Kidney (tissue), 2 donors: ENCODE measurements around the genes TMEM183A, MYOG, BTG2 and PRELP.

DNA sequence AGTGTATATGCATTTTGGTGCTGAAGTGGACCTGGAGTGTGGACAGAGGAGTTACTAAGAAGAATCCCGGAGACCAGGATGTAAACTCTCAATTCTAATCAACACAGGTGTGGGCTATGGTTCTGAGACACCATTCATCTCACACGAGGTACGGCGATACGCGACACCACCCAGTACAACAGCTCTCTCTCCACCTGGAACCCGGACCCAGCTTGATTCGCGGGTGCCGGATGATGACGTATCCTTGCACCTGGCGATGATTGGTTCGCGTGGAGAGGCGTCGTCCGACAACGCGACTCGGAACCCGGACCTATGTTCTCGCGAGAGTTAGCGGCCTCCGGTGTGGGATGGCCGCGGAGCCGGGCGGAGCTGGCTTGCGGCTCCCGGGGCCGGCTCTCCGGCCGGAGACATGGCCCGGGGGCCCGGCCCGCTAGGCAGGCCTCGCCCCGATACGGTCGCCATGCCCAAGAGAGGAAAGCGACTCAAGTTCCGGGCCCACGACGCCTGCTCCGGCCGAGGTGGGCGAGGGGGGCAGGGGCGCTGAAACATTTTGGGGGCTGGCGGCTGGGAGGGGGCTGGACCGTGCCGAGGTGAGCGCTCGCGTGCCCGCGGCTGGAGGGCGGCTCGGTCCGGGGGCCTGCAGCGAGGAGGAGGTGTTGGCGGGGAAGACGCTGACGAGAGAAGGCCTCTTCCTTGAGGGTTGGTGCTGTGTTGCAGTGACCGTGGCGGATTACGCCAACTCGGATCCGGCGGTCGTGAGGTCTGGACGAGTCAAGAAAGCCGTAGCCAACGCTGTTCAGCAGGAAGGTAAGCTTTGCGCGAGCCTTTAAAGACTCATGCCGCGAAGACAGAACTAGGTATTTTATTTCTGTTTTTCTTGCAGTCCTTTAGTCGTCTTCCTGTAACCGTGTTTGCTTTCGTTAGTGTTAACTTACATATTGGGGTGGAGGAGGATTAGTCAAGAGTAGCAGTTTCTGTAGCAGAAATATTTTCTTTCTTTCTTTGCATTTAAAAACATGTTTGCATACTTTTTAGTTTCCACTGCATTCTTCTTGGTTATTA, at the start of gene TMEM183A:
Gene TMEM183A, plus strand, starts transcription at position 318 of the 1,062 bp plus-strand sequence.
- PRO-cap, result bidirectional peak, plus-strand start at position 336 of the sequence, minus-strand start at position 209 of the sequence
- RRBS, result 1% methylated on average over 30 of the region's 81 CpGs

GRCh38 chr1:203038132-203038876, 12.0 kb downstream of the PPFIA4 start:
- PRO-cap, result no peak
- RRBS, result 90% methylated on average over 2 of the region's 9 CpGs

DNA sequence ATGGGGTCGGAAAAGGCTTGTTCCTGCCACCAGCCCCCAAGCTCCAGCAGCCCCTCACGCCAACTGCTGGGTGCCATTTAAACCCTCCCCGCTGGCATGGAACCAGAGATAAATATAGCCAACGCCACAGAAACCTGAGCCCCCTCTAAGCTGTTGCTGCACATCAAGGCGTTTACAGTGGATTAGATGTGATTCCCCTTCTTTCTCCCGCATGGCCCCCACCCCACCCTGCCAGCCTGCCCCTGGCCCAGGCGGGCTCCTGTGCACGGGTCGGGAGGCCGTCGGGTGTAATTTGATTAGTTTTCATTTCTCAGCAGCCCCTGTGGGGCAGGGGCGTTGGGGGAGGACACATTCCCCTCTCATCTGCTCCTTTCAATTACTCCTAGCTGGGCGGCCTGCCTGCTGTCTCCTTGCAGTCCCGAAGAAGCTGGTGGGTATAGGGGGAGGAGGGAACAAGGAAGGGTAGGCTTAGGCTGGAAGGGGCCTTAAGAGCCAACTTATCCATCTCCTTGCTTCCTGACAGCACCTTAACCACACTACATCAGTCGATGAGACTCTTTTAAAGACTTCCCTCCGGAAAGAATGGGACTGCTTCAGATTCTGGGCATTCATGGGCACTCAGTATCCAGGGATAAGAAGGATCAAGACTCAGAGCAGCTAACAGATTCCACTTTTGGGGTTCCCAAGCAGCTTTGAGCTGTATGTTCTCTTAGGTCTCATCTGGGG, at the start of gene MYOG:
Gene MYOG, minus strand, starts transcription at position 53 of the 726 bp plus-strand sequence.
- PRO-cap, result no peak
- RRBS, result no CpG with 5 or more reads among the region's 16 CpGs

- PRO-cap, result no peak
- RRBS, result no CpG with 5 or more reads among the region's 8 CpGs
These were observed 13.5 kb upstream of the CHI3L1 start for GRCh38 chr1:203199829-203200633.

GRCh38 chr1:203274712-203275509, 30.4 kb upstream of the BTG2 start:
- PRO-cap, result no peak
- RRBS, result 81% methylated on average over 3 of the region's 12 CpGs

- PRO-cap, result no peak
- RRBS, result no CpG with 5 or more reads among the region's 11 CpGs
These were observed 22.4 kb upstream of the BTG2 start for GRCh38 chr1:203282734-203283503.

- PRO-cap, result bidirectional peak, plus-strand start at chr1:203305519, minus-strand start at chr1:203305280
- RRBS, result 1% methylated on average over 29 of the region's 40 CpGs
These were observed at the start of gene BTG2 for GRCh38 chr1:203305434-203305863. BTG2 (plus strand) TSS chr1:203305519.

DNA sequence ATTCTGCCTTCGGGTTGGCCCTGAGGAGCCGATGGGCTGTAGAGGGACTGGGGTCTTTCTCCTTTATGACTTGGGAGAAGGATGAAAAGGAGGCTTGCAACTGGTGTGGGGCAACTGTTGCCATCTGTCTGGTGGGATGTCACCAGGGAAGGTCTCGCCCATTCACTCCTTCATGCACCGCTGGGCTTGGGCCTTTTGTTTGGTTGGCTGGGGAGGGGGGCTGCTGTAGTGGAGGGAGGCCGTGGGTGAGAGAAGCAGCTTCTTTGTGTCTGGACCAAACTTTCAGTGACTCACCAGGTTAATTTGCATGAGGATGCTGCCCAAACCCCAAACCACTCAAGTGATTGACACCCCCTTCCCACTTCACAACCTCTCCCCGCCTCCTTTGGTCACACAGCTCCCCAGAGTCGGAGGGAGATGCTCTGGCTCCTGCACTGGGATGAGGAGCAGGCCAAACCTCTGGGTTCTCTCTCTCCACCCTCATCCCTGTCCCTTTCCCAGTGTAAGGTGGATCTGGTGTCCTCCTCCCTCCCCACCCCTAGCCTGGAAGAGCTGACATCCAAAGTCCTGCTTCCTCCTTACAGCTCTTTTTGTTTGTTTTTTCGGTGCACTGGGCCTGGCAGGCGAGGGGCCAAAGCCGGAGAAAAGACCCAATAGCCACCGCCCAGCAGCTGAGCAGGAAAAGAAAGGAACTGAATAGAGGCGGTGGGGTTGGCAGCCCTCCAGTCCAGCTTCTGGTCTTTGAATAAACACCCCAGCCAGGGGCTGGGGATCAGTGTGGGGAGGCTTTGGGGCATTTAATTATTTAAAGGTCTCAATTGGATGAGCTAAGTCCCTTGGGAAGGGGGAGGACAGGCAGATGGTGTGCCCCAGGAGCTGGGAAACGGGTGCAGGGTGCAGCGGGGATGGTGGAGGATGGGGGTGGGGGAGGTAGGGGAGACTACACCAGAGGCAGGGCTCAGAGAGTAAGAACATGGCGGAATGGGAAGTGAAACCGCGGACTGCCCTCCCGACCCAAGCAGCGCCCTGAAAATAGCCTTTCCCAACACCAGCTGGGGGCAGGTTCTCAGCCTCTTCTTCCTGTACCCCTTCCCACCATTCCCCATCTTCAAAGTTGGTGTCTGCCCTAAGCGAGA, 20.0 kb downstream of the BTG2 start:
- PRO-cap, result no peak
- RRBS, result no CpG with 5 or more reads among the region's 20 CpGs

GRCh38 chr1:203328302-203329402, 22.3 kb downstream of the FMOD start:
- PRO-cap, result no peak
- RRBS, result no CpG with 5 or more reads among the region's 18 CpGs

DNA sequence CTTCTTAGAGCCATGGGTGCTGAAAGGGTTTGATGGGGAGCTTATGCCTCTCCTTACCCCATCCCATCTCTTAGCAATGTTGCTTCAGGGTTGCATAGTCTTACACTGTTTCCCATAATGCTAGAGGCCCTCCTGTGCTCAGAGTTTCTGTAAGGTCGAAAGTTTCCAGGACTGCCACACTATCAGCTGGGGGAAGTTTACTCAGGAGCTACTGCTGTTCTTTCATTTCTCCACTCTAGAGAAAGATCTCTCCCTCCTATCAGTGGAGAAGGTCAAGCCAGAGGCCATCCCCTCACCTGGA, 777 bp downstream of the FMOD start:
- PRO-cap, result bidirectional peak, plus-strand start at position 196 of the sequence, minus-strand start at position 70 of the sequence
- RRBS, result no CpG with 5 or more reads among the region's 1 CpG

DNA sequence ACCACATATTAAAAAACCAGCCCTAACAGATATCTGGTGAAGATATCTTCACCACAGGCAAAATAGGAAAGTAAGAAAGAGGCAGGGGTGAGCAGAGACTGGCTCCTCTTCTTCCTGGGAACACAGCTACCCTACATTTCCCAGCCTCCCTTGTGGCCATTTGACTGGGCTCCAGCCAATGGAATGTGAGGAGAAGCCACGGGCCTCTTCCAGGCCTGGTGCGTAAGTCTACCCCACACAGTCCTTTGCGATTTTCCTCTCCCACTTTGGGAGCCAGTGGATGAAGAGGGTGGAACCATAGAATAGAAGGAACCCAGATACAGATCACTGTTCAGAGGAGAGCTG, 21.8 kb upstream of the FMOD start:
- PRO-cap, result no peak
- RRBS, result no CpG with 5 or more reads among the region's 3 CpGs

- PRO-cap, result no peak
- RRBS, result no CpG with 5 or more reads among the region's 6 CpGs
These were observed 59.4 kb upstream of the FMOD start for GRCh38 chr1:203410231-203410771.

GRCh38 chr1:203475177-203475985, at the start of gene PRELP:
PRELP (plus strand) TSS chr1:203475806.
- PRO-cap, result bidirectional peak, plus-strand start at chr1:203475838, minus-strand start at chr1:203475632
- RRBS, result no CpG with 5 or more reads among the region's 8 CpGs

DNA sequence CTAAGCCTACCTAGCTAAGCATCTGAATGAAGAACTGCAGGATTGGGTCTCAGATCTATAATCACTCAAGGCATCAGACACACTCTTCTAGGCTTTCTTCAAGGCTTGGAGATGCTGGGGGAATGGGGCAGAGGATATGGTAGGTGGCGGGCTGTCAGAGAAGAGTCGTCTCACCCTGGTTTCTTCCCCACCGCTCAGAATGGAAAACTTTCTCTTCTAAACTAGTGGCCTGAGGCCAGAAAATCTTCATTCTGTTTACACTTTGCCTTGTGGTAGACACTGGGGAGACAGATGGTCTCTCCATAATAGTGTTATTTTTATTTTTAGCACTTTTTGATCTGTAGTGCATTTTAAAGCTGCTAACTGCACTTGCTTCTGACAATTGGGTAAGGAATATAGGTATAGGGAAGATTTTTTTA, 2.6 kb downstream of the PRELP start:
- PRO-cap, result no peak
- RRBS, result no CpG with 5 or more reads among the region's 3 CpGs

DNA sequence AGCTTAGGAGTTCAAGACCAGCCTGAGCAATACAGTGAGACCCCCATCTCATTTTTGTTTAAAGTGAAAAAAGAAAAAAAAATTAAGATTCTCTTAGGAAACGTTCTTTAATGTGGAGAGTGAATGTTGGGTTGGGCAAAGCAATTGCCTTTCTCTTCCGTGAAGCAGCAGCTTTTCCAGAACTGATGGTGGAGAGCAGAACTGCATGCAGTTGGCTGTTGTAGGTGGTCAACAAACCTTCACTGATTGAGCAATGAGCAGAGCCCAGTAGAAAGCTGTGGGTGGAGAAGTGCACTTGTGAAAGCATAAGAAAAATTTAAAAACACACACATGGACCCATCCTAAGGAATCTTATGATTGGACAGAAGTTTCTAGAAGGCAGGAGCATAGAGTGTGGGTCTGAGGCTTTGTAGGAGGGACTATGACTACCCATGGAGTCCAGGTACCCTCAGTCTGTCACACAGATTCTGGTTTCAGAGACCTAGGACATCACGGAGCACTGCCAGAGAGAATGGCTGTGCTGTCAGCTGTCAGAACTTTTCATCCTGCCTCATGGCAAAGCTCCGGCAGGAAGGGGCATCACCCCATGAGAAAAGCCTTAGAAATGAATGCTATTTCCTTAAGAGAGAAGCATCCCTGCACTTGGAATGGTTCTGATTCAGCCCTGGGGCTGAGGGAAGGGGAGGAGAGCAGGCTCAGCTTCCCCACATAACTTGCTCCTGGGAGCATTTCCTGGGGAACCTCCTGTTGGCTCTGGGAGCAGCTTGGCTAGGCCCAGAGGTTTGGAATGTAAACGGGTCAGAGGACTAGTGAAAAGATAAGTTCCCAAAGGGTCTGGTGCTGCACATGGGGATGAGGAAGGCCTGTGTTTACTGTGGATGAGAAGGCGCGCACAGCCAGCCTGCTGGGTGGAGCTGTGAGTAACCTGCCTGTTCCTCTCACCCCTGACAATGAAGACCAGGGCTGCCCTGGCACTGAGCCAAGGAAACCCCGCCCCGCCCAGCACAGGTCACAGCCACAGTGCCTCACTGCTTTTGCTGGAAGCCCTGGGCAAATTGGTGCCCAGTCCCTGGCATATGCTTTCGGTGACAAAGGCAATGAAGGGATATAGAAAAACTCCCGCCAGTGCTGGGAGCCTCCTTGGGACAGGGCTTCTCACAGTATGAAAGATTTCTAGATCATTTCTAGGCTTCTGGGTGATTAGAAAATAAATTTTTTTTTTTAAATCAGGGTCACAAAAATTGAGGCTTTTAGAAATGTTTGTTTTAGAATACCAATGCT, 4.9 kb downstream of the PRELP start:
- PRO-cap, result no peak
- RRBS, result no CpG with 5 or more reads among the region's 11 CpGs

- PRO-cap, result no peak
- RRBS, result no CpG with 5 or more reads among the region's 13 CpGs
These were observed 20.1 kb downstream of the OPTC start for GRCh38 chr1:203514033-203514554.

GRCh38 chr1:203571924-203572632, 54.6 kb upstream of the ATP2B4 start:
- PRO-cap, result no peak
- RRBS, result no CpG with 5 or more reads among the region's 15 CpGs

DNA sequence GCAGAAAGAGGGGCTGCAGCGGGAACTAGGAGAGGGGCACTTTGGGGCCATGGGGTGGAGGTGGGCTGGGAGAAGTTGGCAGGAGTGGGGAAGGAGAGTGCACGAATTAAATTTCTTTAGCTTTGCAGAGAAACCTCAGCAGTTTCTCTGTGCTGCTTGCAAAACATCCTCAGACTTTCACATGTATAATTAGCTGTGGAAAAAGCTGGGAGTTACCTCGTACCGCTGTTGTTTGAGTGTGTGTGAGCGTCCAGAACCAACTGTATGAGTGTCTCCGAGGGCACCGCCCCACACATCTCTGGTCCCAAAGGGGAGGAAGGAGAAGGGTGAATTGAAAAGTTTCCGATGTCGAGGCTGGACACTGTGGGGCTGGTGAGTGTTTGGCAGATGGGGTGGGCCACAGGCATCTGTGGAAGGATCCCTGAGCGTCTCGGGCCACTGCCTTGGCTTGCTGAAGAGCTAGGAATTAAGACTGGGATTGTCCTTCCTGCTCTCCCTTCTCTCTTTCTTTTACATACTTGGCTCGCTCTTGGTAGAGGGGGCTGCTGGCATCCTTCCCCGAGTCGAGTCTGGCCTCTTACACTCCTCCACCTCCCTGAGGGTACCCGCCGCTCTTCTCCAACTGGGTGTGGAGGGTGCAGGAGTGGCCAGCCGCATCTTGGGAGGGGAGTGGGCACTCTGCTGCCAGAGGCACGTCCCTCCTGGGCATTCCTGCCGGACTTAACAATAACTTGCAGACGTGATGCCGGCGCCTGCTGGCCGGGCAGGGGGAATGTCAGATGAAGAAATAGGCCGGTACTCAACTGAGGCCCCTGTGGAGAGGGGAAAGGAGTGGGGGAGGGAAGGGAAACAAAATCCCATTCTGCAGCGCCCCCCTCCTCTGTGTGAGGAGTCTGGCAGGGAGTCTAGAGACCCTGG, 1.3 kb downstream of the ATP2B4 start:
- PRO-cap, result bidirectional peak, plus-strand start at position 228 of the sequence, minus-strand start at position 262 of the sequence; bidirectional peak, plus-strand start outside the sequence, minus-strand start at position 713 of the sequence
- RRBS, result no CpG with 5 or more reads among the region's 25 CpGs

GRCh38 chr1:203629211-203630392, 3.0 kb downstream of the ATP2B4 start:
- PRO-cap, result bidirectional peak, plus-strand start at chr1:203629689, minus-strand start at chr1:203629580; unidirectional peak, minus-strand start at chr1:203629984
- RRBS, result 13% methylated on average over 25 of the region's 61 CpGs

GRCh38 chr1:203636309-203636912, 9.8 kb downstream of the ATP2B4 start:
- PRO-cap, result no peak
- RRBS, result no CpG with 5 or more reads among the region's 7 CpGs